Tongue (tissue), 2 donors: ENCODE measurements around a stretch of chr1.

- RAMPAGE, long total RNA = no peak
Observed at GRCh38 chr1:168084864-168086069, 51.5 kb downstream of the GPR161 start.

- RAMPAGE, long total RNA = no peak
Observed at GRCh38 chr1:168137251-168138039, 715 bp upstream of the GPR161 start.

- RAMPAGE, long total RNA = no peak
Observed at GRCh38 chr1:168179106-168179776, 479 bp downstream of the TIPRL start.

DNA sequence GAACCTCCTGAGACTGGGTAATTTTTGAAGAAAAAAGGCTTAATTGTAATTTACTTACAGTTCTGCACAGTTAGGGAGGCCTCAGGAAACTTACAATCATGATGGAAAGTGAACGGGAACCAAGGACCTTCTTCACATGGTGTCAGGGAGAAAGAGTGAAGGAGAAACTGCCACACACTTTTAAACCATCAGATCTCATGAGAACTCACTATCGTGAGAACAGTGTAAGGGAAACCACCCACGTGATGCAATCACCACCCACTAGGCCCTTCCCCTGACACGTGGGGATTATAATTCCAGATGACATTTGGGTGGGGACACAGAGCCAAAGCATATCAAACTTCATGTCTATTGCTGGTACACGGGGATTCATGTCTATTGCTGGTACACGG is 5.4 kb upstream of the SFT2D2 start:
- RAMPAGE, long total RNA = no peak

DNA sequence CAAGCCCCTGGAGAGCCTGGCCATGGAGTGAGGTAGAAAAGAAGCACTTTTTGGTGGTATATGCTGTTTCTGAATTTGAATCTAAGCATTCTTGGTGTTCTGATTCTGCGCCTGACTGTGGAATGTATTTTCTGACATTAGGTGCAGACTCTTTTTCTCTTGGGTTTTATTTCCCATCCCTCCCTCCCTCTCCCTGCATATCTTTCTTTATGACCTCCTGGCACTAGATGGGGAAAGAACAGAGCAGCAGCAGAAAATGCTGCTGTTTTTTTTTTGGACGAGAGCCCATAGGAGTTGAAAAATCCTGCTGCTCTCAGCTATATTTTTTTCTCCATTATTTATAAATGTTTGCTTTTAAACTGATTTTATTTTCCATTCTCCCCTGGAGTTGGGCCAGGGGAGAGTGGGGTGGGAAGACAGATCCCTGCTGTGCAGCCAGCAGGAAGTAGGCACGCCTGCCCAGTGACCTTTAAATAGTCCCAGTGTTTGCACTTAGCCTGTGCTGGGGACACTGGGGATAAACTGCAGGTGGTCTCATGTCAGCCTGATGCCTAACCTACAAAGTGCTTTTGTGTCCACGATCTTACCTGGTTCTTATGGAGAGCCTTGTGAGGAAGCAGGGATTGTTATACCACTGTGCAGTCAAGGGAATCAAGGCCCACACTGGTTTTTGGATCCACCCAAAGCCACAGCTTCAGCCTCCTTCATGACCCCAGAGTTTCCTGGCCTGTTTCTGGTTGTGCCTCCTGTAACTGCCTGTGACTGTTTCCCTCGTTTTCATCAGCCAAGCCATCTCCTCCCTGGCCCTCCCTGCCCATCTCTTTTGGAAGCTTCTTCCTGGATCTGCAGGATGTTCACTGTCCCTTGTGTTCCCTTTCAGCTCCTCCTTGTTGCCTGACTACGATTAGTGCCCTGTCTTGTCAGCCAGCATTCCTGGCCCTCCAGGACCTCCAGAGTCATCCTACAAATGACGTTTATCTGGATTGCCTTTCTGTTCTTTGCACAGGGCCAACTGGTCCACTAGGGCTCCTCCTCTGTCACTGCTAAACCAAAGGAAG is 17.6 kb downstream of the SFT2D2 start:
- RAMPAGE, long total RNA = no peak

- RAMPAGE, long total RNA = no peak
Observed at GRCh38 chr1:168307930-168308477, 27.3 kb downstream of the TBX19 start.

GRCh38 chr1:168551687-168552267 is 8.0 kb upstream of the XCL2 start:
- RAMPAGE, long total RNA = no peak

GRCh38 chr1:168803925-168804560 is 75.0 kb upstream of the DPT start:
- RAMPAGE, long total RNA = no peak

DNA sequence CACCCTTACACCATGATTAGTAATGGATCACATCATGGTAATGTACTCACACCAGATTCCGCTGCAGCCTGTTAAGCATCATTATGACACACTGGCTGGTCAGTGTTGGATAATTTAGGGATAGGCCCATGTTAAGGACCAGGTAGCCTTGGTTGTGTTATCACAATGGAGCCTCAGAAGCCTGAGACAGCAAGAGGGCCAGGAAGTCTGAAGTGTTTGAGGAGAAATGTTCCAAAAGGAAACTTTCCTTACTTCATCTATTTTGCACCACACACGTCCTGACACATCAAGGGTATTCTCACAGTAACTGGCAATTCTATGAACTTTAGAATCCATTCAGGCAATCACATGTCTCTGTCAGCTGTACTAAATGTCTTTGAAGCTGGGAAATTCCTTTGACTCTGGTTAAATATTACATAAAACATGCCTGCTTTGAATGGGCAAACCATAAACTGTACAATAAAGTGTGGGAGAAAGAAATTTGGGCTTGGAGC is 105.3 kb upstream of the DPT start:
- RAMPAGE, long total RNA = no peak

GRCh38 chr1:168920433-168921068 is 185.9 kb upstream of the ATP1B1 start:
- RAMPAGE, long total RNA = no peak

GRCh38 chr1:169073331-169073985 is 33.0 kb upstream of the ATP1B1 start:
- RAMPAGE, long total RNA = no peak

DNA sequence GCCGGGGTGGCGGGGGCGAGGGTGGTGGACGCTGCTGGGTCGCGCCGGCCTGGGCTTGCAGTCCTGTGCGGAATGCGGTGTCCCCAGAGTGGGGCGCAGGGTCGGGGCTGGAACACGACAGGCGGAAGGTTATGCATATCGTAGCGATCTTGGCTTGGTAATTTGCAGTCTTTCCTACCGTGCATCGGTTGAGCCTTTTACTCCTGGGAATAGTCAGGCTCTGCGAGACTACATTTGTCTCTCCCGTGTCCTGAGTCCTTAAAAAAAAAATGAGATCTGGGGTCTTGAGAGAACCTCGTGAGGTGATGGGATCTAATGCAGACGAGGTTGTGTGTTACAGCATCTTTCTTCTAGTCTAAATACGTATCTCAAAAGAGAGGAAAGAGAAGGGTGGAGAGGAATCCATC is 541 bp downstream of the ATP1B1 start:
- RAMPAGE, long total RNA = no peak

- RAMPAGE, long total RNA = no peak
Observed at GRCh38 chr1:169108194-169108704, 1.8 kb downstream of the ATP1B1 start.

GRCh38 chr1:169112134-169112705 is 5.7 kb downstream of the ATP1B1 start:
- RAMPAGE, long total RNA = no peak

- RAMPAGE, long total RNA = no peak
Observed at GRCh38 chr1:169131734-169132470, 25.4 kb downstream of the ATP1B1 start.

- RAMPAGE, long total RNA = no peak
Observed at GRCh38 chr1:169278334-169278882, 89.2 kb downstream of the NME7 start.

DNA sequence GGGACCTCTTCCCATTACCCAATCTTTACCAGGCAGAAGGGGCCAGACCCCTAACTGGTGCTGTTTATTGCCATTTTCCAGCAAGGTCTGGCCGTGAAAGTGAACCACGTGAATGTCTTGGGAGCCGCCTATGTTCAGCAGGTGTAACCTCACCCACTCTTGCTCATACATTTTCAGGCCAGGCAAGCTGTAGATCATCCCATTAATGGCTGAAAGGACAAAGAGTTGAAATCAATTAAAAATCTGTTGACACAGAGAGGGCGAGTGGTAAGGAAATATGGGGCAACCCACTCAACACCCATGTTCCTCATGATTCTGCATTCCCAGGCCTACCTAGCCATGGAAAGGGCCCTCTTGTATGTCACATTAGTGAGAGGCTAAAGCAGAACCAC is 42.1 kb upstream of the SLC19A2 start:
- RAMPAGE, long total RNA = no peak

GRCh38 chr1:169584806-169585236 is 1.5 kb downstream of the F5 start:
- RAMPAGE, long total RNA = no peak

DNA sequence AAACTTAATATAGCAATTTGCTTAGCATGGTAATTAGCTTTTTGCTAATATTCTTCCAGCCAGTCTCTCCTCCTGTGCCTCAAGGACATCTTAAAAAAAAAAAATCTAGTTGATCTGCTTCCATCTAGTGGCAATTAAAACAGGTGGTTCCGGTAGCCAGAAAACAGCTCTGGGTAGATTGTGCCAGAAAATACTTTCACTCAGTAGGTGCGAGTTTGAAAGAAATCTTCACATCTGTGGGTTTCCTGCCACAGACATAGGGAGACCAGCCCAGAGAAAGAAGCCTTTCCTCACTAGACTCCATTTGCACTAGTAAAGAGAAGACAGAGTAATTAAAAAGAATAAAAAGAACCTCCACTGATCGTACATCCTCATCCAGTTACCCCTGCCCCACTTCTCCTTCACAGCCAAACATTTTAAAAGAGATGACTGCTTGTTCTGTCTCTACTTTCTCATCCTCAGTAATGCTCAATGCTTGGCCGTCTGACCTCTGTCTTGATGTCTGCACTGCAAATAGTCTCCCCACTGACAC is 17.0 kb downstream of the SELL start:
- RAMPAGE, long total RNA = no peak

GRCh38 chr1:169707986-169709050 is 3.1 kb downstream of the SELL start:
- RAMPAGE, long total RNA = no peak